Mammary microvascular endothelial cell (primary cell): ENCODE results near the gene CCDC82.

DNA sequence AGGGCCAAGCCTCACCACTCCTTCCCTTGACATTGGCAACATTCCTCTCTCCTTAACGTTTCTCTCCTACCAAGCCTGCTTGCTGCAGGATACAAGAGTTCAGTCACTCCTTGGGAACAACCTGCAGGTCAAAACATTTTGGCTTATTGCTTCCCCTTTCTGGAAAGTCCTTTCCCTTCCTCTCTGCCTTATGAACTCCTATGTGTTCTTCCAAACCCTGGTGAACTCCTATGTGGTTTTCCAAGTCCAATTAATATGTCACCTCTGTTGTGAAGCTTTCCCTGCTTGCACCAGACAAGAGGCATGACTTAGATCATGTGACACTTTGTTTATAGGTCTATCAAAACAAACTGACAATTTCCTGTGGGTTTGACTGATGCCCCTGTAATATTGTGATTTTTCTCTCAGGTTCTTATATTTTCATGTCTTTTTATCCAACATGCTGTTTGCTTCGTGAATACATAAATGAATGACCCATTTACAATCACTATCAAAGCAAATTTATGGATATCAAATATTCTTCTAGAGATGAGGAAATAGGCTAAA lies 64.2 kb downstream of the ENDOD1 start:
- RAMPAGE, long total RNA, result no peak

GRCh38 chr11:95282024-95282913 lies 51.3 kb upstream of the SESN3 start:
- RAMPAGE, long total RNA, result no peak

- RAMPAGE, long total RNA, result no peak
These were observed 104.9 kb upstream of the SESN3 start for GRCh38 chr11:95335730-95336564.

DNA sequence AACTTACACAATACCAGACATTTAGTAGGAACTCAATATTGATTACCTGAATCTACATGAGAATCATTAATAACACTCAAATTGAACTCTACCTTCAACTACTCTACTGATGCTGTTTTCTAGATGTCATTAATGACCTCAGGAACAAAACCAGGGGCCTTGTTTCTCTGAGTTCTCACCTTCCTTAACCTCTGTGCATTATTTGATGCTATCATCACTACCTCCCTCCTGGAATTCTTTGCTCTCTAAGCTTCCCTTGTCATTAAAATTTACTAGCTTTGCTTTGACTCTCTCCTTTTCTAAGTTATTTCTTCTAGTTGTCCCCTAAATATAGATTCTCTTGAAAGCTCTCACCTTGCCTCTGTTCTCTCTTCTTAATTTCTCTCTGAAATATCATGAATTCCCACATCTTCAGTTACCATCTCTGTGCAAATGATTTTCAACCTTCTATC lies 23.1 kb downstream of the MTMR2 start:
- RAMPAGE, long total RNA, result no peak

DNA sequence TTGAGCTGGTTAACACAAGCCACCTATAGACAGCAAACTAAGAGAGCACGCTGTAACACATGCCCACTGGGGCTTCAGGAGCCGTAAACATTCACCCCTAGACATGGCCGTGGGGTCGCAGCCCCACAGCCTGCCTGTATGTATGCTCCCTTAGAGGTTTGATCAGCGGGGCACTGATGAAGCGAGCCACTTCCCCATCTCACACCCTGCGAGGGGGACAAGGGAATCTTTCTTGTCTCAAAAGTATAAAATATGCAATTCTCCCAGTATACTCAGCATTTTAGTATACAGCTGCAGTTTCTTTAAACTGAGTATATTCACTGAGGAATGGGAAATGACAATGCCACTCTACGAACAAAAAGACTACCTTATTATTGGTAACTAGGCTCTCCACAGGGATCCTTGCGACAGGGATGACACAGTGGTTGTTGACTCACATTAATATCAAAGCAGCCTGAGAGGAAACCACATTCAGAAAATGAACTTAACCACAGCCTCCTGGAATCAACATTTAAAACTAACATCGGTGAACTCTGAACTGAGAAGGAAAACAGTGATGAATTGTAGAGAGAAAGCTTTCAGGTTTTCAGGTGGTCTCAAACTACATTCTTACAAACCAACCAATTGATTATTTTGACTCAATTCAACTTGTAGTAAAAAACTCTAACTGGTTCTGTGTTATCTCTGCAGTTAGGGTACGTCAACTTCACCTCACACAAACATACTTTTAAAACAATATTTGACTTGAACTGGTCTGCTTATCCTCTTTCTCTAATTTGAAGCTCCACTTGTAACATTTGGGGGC lies 90.2 kb upstream of the MTMR2 start:
- RAMPAGE, long total RNA, result no peak

DNA sequence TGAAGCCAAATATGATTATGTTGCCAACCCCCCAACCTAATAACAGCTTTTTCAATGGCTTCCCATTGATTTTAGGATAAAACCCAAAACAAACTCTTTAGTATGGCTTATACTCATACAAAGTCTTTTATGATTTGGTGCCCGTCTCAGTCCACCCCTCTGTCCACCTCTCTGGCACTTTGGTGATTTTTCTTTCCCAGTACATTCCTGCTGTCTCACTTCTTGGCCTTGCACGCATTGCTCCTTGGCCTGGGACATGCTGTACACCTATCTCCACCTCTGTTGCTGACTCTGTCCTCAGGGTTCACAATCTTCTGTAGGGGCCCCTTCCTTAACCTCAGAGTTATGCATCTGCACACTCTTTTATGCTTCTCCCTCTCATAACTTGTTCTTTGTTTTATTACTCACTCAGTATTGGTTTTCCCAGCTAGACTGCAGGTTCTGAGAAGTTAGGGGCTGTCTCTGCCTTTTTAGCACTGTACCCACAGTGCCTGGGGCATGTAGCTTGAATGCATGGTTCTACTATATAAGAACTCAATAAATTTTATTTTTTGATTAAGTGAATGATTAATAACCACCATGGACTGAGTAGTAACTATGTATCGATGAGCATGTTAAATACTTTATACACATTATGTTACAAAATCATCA lies 139.1 kb upstream of the MTMR2 start:
- RAMPAGE, long total RNA, result no peak

GRCh38 chr11:96098440-96099210 lies 174.7 kb upstream of the MTMR2 start:
- RAMPAGE, long total RNA, result no peak

GRCh38 chr11:96154646-96155492 lies 188.1 kb downstream of the MAML2 start:
- RAMPAGE, long total RNA, result no peak

GRCh38 chr11:96169193-96169669 lies 173.8 kb downstream of the MAML2 start:
- RAMPAGE, long total RNA, result no peak

DNA sequence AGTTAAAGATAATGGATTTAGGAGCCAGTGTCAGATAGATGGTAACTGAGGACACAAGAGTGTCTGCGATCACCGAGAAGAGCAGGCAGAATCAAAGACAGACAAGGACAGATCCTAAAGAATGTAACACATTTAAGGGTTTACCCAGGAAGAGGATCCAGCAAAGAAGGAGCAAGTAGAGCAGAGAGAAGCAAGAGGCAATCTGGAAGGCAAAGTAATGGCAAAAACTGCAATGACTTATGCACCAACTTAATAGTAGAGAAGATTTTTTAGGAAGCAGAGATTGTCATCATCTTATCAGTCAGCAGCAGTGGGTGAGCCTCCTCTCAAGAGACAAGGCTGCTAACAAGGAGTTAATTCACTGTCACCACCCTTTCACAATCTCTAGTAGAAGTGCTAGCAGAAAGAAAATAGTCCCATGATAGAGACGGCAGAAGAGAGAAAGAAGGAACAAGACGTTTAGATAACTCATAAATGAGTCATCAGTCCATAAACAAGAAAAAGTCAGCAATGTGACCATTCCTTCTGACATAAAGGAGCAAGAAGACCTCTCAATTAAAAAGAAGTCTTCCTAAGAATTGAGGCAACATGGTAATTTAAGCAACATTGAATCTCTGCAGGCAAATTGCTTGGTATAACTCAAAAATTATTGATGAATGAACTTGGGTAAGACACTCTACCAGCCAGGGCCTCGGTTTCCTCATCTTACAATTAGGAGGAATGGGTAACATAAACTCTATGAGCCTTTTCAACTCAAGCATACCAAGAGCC lies 130.5 kb downstream of the MAML2 start:
- RAMPAGE, long total RNA, result no peak

DNA sequence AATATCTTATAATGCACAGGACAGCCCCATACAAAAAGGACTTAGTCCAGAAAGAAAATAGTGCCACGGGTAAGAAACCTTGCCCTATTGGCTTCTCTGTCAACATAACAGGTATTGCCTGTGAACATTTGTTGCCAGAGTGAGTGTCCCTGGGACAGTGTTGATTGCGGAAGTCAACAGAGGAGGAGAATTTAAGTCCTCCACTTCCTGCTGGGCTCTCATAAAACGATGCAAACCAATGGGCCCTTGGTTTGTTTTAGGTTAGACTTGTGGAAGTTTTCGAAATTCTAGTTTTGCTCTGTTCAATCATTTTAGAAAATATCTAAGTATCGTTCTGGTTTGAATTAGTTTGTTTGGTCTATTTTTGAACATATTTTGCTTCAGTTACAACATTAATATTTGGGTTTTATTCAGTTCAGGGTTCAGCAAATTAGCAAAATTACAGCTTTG lies 101.4 kb downstream of the MAML2 start:
- RAMPAGE, long total RNA, result no peak

DNA sequence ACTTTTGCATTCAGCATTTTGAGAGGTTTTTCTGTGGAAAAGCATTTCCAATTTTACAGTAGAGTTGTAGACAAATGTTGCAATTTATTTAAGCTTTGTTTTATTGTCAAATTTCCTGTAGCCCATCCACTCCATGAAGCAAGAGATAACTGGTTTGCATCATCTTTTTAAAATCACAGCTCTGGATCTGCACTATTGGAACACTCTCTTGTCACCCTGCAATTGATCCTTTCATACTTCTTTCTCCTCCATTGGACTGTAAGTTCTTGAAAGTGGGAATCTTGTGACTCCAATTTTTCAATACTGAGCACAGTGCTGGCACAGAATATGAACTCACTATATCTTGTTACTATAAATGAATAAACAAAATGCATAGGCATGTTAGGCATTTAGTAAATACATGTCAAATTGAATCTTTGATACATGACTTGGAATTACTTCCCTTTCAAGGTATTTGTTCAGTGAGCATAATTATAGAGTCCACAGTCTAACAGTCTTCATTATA lies 85.9 kb downstream of the MAML2 start:
- RAMPAGE, long total RNA, result no peak

- RAMPAGE, long total RNA, result no peak
These were observed 59.0 kb downstream of the MAML2 start for GRCh38 chr11:96283689-96284687.

GRCh38 chr11:96314248-96315166 lies 28.5 kb downstream of the MAML2 start:
- RAMPAGE, long total RNA, result no peak

GRCh38 chr11:96389028-96390136 lies at the start of gene CCDC82:
Gene CCDC82, minus strand, starts transcription at chr11:96389912.
- RAMPAGE, long total RNA, result start-site peak on the minus strand at chr11:96389859-96389882, 290 and 66 reads in 2 replicates; start-site peak on the plus strand at chr11:96390013-96390043, 411 and 163 reads in 2 replicates

- RAMPAGE, long total RNA, result no peak
These were observed 117.0 kb downstream of the JRKL start for GRCh38 chr11:96506559-96507533.

DNA sequence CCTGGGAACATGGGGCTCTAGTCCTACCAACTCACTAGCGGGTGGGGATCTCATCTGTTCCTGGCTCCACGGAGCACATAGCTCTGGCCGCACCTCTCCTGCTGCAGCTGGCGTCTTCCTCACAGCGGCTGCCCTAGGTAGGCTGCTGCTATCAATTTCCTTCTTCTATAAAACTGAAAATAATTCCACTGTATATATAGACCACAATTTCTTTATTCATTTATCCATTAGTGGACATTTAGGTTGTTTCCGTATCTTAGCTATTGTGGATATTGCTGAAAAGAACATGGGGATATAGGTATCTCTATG lies 812.1 kb upstream of the CNTN5 start:
- RAMPAGE, long total RNA, result no peak

- RAMPAGE, long total RNA, result no peak
These were observed 32.7 kb downstream of the ARHGAP42 start for GRCh38 chr11:100719714-100720313.

GRCh38 chr11:100860551-100861102 lies 173.5 kb downstream of the ARHGAP42 start:
- RAMPAGE, long total RNA, result no peak

DNA sequence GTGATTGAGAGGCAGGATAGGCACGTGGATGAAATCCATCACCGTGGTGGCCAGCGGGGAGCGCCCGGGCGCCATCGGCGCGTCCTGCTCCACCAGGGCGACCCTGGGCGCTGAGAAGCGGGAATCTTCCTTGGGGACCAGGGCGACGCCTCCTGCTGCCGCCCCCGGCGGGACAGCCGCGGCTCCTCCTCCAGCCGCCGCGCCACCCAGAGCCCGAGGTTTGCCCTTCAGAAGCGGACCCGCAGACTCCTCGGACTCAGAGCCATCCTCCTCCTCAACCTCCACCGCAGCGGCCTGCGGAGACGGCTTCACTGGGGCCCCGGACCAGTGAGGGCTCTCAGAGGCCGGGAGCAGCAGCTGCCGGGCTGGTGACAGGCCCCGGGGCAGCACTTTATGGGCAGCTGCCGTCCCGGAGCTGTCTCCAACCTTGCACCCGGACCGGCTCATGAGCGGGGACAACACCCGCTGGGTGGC lies 1.4 kb downstream of the PGR start:
- RAMPAGE, long total RNA, result no peak